Epithelial cell of proximal tubule (primary cell): ENCODE measurements around the genes CLEC12A, KLRC1, EIF2S3B and TAS2R10.

DNA sequence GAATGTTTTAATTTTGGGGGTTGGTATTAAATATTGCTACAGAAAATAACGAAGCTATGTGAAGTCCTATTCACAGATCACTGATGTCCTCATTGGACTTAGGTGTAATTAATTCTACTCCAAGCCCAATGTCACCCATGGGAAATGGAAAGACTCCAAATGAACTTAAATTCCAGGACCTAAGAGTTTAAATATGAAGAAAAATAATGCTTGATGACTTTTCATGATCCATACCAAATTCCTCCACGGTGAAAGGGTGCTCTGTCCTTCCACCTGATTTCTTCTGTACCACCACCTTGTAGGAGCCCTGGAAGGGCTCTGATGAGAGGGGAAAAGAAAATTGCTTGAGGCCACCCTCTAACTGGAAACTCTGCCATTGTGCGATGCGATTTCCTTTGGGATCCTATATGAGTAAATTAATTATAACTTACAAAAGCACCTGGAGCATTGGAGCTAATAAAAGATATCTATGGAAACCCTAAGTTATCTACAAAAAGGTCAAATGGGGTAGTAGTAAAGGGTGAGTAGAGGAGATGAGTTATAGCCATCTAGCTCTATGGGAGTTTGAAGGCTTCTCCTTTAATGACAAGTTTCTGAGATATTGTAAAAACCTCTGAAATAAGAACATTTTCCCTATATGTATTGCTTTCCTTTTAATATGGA, 6.0 kb downstream of the A2M start:
- RAMPAGE, long total RNA = no peak
- RRBS = no CpG with 5 or more reads among the region's 4 CpGs

DNA sequence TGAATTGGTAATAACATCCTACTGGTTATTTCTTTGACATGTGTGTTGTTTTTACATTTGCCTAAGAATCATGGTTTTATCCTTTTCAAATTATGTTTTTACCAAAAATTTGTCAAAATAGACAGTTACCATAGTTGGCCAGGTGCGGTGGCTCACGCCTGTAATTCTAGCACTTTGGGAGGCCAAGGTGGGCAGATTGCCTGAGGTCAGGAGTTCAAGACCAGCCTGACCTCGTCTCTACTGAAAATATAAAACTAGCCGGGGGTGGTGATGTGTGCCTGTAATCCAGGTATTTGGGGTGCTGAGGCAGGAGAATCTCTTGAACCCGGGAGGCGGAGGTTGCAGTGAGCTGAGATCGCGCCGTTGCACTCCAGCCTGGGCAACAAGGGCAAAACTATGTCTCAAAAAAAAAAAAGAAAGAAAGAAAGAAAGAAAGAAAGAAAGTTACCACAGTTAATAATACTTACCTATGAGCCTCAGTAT, 12.8 kb upstream of the PZP start:
- RAMPAGE, long total RNA = no peak
- RRBS = 10% methylated on average over 1 of the region's 9 CpGs

- RAMPAGE, long total RNA = no peak
- RRBS = no CpG with 5 or more reads among the region's 10 CpGs
These were observed 3.5 kb upstream of the CLEC2B start for GRCh38 chr12:9872580-9873030.

- RAMPAGE, long total RNA = no peak
- RRBS = no CpG with 5 or more reads among the region's 1 CpG
These were observed at the start of gene CLEC12A for GRCh38 chr12:9971290-9971611. CLEC12A (plus strand) TSS chr12:9971409.

- RAMPAGE, long total RNA = no peak
- RRBS = no CpG with 5 or more reads among the region's 22 CpGs
These were observed 3.4 kb downstream of the GABARAPL1 start for GRCh38 chr12:10215932-10216697.

GRCh38 chr12:10224592-10225113, 12.0 kb downstream of the GABARAPL1 start:
- RAMPAGE, long total RNA = no peak
- RRBS = no CpG with 5 or more reads among the region's 16 CpGs

DNA sequence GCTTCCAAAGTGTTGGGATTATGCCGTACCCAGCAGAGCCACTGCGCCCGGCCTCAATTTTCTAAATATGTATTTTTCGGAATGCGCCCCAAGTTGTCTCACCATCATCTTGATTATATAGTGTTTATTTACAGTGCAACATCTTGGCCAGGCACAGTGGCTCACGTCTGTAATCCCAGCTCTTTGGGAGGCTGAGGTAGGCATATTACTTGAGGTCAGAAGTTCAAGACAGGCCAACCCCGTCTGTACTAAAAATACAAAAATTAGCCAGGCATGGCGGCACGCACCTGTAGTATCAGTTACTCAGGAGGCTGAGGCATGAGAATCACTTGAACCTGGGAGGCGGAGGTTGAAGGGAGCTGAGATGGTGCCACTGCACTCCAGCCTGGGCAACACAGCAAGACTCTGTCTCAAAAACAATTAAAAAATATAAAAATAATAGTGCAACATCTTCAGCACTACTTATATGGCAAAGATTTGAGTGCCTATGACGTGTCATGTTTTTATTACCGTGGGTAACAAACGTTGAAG, 2.8 kb downstream of the KLRD1 start:
- RAMPAGE, long total RNA = no peak
- RRBS = no CpG with 5 or more reads among the region's 13 CpGs

- RAMPAGE, long total RNA = no peak
- RRBS = no CpG with 5 or more reads among the region's 4 CpGs
These were observed 3.5 kb downstream of the KLRD1 start for GRCh38 chr12:10311118-10311669.

DNA sequence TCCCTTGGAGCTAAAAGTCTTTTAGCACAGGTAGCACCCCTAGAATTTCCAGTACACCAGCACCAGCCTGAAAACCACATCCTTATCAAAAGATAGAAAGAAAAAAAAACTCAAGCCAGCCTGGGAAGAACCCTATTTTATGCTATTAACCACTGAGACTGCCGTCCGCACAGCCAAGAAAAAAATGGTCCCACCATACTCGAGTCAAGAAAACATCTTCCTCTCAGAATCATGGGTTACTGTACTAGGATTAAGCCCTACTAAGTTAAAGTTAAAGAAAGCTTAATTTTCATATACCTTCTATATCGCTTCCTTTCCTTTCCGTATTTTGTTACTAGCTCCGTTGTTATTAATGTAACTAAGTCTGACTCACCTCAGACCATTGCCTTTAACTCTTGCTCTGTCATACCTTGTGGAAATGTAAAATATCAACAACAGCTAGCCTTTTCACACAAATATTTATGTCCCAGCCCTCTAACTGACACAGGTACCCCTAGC, 20.0 kb downstream of the KLRK1 start:
- RAMPAGE, long total RNA = no peak
- RRBS = no CpG with 5 or more reads among the region's 6 CpGs

DNA sequence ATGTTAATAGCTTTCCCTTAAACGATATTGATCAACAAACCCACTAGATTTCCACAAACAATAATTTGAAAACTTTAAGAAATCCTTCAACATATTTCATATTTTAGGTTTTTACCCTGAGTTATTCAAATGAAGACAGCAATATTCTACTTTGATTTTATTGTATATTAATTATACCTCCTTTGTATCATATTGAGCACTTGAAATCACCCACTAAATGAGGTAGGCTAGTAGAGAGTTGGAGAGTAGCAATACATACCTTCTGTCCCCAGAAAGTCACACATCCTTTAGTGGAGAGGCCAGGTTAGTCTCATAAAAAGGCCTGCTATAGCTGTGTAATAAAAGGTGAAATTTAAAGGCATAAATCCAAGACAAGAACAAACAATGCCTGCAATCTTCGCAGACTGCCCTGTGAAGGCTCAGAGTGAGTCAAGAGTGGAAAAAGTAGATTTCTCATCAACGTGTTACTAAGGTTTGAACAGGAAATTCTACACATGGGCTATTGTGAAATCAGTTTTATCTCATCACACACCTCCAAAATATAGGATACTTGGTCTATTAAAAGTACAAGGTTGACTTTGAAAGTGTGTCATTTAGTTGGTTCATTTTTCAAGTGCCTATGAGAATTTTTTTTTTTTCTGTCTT, at the start of gene KLRC1:
KLRC1 (minus strand) TSS at position 439 of the 645 bp plus-strand sequence.
- RAMPAGE, long total RNA = no peak
- RRBS = no CpG with 5 or more reads among the region's 3 CpGs

GRCh38 chr12:10505634-10506033, at the start of gene EIF2S3B:
EIF2S3B (plus strand) TSS chr12:10505890.
- RAMPAGE, long total RNA = no peak
- RRBS = no CpG with 5 or more reads among the region's 21 CpGs

GRCh38 chr12:10721649-10721866, 1.6 kb downstream of the YBX3 start:
- RAMPAGE, long total RNA = no peak
- RRBS = no CpG with 5 or more reads among the region's 4 CpGs

DNA sequence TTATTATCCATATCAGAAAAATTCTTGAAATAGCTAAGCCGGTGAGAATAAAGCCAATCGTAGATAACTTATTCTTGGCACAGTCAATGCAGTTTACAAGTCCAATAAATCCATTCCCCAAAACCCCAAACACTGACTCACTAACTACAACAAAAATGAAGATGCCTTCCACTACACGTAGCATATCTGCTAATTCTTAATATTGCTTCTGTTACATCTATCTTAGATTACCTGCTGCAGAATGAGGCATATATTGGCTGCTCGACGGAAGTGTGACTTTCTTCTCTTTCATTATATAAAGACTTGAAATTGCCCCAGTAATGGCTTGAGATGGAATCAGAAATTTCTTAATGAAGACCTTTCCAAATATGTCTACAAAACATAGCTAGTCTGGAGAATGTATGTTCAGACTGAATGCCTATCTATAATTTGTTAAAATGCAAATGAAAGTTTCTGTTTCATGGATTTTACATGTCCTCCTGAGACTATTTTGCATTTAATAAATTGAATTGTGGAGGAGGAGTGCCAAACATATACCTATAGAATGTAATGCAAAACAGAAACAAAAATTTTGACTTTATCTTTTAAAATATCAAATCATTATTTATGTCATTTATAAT, at the start of gene TAS2R10:
TAS2R10 (minus strand) TSS at position 273 of the 620 bp plus-strand sequence.
- RAMPAGE, long total RNA = no peak
- RRBS = 82% methylated on average over 1 of the region's 5 CpGs

- RAMPAGE, long total RNA = no peak
- RRBS = no CpG with 5 or more reads among the region's 4 CpGs
These were observed 3.0 kb upstream of the TAS2R14 start for GRCh38 chr12:10942008-10942618.

- RAMPAGE, long total RNA = no peak
- RRBS = no CpG with 5 or more reads among the region's 11 CpGs
These were observed 62.1 kb downstream of the ETV6 start for GRCh38 chr12:11711434-11712201.

GRCh38 chr12:11729043-11729288, 79.5 kb downstream of the ETV6 start:
- RAMPAGE, long total RNA = no peak
- RRBS = no CpG with 5 or more reads among the region's 4 CpGs

- RAMPAGE, long total RNA = no peak
- RRBS = no CpG with 5 or more reads among the region's 13 CpGs
These were observed 100.6 kb downstream of the ETV6 start for GRCh38 chr12:11749772-11750753.

GRCh38 chr12:11779251-11779582, 129.7 kb downstream of the ETV6 start:
- RAMPAGE, long total RNA = no peak
- RRBS = no CpG with 5 or more reads among the region's 3 CpGs

DNA sequence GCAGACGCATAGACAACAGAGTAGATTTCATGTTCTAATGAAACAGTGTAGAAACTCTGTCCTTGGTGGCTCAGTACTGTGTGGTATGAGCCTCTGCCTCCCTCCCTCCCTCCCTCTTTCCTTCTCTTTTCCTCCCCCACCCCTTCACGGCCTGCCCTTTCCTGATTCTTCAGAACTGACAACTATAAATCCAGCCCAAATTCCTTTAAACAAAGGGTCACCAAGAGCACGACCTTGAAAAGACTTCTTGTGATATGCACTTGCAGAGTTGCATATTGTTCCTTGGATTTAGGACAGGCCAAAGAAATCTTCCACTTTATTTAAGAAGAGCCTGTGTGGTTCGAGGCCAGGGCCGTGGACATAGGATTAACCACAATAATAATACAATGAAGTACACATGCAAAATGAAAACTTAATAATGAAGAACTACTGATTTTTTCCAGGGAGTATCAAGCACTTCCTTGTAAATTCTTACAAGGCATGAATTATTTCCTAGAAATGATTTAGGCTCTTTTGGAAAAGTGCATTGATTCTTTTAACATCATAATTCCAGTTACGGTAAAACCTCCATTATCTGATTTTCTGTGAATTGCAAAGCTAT, 164.1 kb downstream of the ETV6 start:
- RAMPAGE, long total RNA = no peak
- RRBS = no CpG with 5 or more reads among the region's 6 CpGs

DNA sequence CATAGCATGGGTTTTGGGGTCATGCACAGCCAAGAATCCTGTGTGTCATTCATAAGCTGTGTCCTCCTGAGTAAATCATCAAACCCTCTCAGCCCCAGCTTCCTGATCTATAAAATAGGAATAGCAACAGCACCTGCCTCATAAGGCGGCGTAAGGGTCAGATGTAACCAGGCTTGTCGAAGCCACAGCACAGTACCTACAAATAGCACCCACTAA, 188.4 kb upstream of the BCL2L14 start:
- RAMPAGE, long total RNA = no peak
- RRBS = no CpG with 5 or more reads among the region's 3 CpGs